Measurements from ENCODE around the gene CCDC81.

DNA sequence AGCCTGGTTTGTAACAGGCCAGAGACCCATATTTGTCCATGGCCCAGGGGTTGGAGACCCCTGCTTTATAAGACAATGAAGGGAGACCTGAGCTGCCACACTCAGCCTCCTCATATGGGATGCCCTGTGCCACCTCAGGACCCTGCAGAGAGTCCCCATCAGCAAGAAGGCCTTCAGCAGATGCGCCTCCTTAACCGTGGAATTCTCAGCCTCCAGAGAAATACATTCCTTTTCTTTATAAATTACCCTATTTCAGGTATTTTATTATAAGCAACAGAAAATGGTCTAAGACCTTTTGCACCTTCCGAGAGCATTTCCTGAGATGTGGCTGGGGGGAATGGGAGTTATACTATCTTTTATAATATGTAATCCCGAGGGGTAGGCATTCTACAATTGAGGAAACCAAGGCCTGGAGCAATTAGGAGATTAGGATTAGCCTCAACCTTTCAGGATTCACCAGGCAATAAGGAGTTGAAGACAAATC is 139.9 kb upstream of the TENM4 start:
- PRO-cap, 2 experiments: no peak in any of the 2 experiments

DNA sequence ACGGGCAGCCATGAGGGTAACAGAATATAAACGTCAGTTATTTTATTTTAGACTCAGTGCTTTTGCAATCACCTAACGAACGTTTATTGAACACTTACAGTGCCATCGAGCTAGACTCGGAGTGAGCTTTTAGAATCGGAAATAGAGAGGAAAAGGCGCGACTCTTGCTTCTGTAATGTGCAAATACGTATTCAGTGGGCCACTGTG is 317 bp downstream of the DDIAS start:
- PRO-cap, 2 experiments: no peak in any of the 2 experiments

DNA sequence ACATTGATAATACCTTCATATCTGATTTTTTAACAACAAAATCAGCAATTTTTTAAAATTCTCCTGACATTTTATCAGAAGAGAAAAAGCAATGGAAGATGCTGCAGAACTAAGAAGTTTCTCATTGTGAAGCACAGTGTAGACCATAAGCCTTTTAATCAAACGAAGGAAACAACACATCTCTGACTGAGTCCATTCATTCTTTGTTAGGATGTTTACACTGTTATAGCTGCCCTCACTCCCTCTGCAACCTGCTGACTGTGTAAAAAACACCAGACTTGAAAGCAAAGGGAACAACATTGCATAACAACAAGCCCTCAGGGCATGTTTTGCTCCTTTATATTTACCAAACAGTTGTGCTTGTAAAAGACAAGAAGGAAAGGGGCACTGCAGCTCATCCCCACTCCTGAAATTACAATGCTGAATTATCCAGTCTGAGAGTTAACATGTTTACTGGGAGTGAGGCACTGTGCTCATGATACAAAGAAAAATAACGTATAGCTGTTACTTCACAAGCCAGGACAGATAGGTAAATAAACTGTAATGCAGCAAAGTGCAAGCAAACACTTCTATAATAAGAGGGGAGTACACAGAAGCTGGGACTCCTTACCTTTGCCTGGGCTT is 46.4 kb downstream of the RAB30 start:
- PRO-cap, 2 experiments: peak in 1 of 2 experiments; most common plus-strand start position 275 of the sequence (in 1); most common minus-strand start position 126 of the sequence (in 1)

GRCh38 chr11:83072797-83073266 is 1.1 kb upstream of the RAB30 start:
- PRO-cap, 2 experiments: no peak in any of the 2 experiments

- PRO-cap, 2 experiments: no peak in any of the 2 experiments
Observed at GRCh38 chr11:83158654-83159351, 1.9 kb downstream of the PCF11 start.

DNA sequence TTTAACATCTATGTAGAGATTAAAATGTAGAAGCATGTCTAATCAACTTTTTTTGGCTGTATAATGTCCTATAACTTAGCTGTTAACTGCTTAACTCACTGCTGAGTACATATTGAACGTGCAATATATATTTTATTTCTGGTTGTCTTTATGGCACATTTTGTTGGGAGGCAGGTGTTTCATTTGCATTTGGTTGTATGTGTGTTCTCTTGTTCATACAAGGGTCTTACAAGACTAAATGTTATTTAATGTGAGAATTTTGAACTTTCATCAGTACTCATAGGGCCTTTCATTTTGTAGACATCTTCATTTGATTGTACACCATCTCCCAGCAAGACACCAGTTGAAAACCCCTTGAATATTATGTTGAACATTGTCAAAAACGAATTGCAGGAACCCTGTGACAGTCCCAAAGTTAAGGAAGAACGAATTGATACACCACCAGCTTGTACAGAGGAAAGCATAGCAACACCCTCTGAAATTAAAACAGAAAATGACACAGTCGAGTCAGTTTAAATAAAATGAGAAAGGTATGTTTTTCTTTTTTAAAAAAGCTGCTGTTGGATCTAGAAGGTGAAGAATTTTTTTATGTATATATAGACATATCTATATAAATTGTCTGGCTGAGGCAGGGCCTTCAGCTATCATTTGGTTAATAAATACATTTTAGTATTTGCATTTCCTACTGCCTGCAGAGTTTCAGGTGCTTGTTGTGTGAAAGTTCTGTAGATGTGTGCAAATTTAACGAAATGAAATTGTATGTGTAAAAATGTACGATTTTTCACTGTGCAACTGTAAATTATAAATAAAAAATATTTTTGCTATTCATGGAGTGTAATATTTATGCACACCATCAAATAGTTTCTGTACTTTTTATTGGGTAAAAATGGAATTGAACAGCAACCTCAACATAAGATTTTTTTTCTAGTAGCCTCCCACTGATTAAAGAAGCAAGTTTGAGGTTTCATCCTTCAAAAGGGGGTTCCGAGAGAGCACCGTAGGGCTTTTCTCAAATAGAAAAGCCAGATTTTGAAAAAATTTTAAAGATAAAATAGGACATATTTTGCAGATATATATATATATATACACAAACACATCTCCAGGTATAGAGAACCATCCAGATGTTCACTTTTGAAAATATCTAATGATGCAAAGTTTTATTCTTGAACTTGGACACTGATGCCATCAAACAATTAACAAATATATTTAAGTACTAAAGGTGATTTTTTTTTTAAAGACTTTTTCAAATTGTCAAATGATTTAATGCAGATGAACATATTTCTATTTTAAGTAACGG is 8.7 kb upstream of the ANKRD42 start:
- PRO-cap, 2 experiments: no peak in any of the 2 experiments

- PRO-cap, 2 experiments: no peak in any of the 2 experiments
Observed at GRCh38 chr11:83508674-83509327, 222.6 kb upstream of the CCDC90B start.

GRCh38 chr11:84091288-84091666 is 805.1 kb upstream of the CCDC90B start:
- PRO-cap, 2 experiments: no peak in any of the 2 experiments

DNA sequence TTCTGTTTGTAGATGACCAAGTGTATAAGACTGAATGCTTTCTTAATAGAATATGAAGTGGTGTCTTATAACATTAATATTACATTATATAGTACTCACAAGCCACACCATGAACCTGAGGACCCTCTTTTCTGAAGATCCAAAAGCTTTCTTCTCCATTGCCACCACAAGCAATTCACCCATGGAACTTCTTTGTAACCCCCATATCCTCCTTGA is 973.2 kb downstream of the DLG2 start:
- PRO-cap, 2 experiments: no peak in any of the 2 experiments

- PRO-cap, 2 experiments: no peak in any of the 2 experiments
Observed at GRCh38 chr11:84802532-84802733, 824.7 kb downstream of the DLG2 start.

DNA sequence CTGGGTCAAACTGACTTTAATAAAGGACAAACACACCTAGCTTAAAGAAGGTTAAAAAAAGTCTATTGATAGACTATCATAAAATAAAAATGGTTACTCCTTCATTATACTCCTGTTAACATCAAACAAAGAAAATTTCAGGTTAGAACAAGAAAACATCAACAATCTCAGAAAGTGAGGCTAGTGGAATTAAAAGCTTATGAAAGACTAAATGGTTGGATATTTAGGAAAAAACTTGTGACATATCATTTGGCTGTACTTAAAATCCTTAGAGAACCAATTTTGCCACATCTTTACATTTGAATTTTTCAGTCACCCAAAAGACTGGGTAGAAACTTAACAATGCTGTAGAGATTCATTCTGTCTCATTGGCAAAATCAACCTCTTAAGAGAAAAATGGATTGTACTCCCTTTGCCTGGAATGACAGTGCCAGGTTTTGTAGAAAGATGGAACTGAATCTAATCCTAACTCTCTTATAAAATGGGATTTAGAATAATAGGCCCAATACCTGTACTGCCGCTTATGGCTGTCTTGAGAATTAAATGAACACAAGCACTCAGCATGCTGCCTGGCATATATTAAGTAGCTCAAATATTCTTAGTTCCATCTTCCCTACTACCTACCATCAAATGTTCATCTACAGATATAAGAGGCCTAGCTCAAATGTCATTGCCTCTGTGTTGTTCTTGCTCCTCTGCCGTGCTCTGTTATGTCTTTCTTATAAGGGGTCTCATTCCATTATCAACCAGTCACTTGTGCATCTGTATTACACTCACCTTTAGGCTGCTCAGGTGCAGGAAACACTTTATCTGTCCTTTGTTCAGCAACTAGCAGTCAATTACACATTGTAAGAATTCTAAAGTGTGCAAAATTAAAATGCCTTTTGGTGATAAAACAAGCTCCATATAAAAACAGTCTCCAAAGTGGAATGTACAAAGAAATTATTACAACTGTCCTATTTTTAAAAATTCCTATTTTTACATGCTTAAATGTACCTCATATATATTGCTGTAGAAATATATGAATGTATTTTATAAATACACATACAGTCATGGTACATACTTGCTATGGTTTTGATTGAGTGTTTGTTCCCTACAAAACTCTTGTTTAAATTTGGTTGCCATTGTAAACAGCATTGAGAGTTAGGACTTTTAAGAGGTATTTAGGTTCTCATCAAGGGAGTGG is 104.5 kb downstream of the PICALM start:
- PRO-cap, 2 experiments: no peak in any of the 2 experiments

DNA sequence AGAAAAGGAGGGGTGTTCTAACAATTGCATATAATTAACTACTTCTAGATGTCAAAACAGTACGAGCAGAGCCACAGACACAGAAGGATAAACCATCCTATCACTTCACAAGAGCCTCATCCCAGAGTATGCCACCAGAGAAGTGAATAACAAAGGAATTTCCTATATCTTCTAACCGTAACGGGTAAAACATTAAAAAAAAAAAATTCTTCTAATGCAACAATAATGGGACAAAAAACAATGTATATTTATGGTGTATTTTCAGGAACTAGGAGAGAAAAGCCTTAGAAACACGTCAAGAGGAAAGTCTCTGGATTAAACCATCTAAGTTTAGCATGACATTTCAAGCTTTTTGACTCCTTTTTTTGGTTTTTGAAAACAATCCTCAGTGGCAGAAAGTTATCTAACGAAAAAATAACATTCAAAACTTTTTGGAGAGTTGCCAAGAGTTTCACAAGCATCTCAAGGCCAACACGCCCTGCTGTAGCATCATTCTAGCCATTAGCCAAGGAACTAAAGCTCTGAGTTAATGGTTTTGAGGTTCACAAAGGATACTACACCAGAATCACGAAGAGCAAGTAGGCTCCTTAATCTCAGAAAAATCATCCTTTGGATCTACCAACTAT is 94.9 kb downstream of the PICALM start:
- PRO-cap, 2 experiments: no peak in any of the 2 experiments

DNA sequence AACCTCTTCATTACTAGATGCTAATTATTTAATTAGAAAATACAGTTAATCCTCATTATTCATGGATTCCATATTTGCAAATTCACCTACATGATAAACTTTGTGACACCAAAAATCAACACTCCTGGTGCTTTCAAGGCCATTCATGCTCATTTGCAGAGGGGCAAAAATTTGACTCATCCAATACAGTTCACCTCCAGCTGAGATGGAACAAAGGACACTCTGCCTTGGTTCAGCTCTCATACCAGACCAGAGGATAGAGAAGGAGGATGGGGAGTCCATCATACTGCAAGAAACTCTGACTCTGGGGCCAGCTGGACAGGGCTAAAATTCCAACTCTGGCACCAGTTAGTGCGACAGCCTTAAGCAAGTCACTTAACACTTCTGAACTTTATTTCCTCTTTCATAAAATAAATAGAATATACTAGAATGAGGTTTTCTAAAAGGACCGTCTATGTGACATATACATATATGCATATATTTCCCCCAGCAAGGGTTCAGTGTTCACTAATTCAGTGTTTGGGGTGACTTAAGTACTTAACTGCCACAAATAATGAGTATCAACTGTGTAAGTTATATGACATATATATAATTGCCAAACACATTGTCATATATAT is 88.8 kb downstream of the PICALM start:
- PRO-cap, 2 experiments: no peak in any of the 2 experiments

GRCh38 chr11:86019757-86020514 is 48.9 kb downstream of the PICALM start:
- PRO-cap, 2 experiments: no peak in any of the 2 experiments

DNA sequence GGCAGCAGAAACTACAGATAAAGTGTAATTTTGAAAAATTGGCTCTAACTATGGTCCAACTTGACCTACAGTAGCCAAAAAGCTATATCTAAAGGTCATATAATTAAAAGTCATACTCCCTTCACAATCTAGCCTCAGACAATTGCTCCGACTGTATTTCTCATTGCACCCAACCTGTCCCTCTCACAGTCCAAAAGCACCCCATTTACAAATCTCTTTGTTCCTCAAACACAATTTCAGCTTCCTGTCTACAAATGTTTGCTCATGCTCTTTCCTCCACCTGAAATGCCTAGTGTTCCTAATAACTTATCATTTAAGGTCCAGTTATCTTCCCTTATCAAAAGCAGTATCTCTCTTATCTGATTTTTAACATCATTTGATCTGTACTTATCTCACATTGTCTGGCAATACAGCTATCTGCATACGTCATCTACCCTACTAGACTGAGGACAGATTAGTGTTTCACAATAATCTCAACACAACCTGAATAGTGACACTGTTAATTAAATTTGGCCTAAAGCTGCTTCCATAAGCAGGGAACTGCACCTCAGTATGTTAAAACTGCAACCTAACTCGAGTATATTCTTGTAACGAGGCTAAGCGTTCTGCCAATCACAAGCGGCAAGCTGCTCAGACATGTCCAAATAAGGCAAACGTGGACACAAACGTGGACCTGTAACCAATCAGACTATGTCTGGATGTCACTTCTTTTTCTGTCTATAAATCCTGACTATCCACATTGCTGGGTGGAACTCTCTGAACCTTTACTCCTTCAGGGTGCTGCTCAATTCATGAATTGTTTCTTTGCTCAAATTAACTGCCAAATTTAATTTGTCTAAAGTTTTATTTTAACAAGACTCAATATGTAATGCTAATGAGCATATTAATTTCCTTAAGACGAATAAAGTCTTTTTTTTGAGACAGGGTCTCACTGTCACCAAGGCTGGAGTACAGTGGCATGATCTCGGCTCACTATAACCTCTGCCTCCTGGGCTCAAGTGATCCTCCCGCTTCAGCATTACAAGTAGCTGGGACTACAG is 15.9 kb downstream of the PICALM start:
- PRO-cap, 2 experiments: no peak in any of the 2 experiments

- PRO-cap, 2 experiments: no peak in any of the 2 experiments
Observed at GRCh38 chr11:86058649-86059513, 10.0 kb downstream of the PICALM start.

- PRO-cap, 2 experiments: peak in 1 of 2 experiments; most common plus-strand start chr11:86063051 (in 1); most common minus-strand start chr11:86062763 (in 1)
Observed at GRCh38 chr11:86062532-86063425, 6.1 kb downstream of the PICALM start.

GRCh38 chr11:86374543-86375145 is at the start of gene CCDC81:
Gene CCDC81, plus strand, starts transcription at chr11:86374887.
- PRO-cap, 2 experiments: peak in 1 of 2 experiments; most common plus-strand start chr11:86374887 (in 1)

DNA sequence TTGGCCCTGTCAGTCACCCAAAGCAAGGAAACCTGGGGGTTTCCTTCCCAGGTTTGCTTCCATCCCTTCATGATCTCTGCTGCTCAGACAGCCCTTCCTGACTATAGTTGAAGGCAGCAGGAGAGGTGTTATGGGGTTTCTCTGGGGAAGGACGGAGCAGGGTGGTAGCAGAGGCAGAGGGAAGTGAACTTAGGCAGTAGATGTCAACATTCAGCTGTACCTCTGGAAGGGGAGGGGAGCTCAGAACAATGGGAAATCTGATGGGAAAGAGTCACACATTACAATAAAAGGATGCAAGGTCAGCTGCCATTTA is 81.8 kb downstream of the CCDC81 start:
- PRO-cap, 2 experiments: no peak in any of the 2 experiments

DNA sequence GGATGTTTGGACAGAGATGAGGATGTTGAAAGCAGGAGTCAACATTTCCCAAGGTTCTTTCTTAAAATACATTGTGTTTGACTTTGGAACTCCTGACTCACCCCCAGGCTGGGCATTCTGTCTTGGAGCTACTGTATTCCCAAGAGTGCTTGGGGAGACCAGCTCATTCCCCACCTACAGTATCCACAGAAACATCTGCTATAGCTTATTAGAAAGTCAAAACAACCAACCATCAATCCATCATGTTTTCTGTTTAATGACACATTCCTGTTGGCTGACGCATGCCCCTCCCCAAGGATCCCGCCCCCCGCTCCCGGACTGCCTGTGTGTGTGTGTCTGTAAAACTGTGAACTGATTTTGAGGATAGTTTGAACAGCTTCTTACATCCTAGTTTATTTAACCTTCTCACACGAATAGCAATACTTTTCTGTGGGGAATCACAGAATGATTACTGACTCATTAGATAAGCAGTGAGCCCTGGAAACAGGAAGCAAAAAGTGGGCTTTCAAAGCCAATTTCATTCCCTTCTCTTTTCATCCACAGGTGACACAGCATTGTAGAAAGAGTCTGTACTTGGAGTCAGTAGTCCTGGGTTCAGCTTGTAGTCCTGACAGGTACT is 109.6 kb downstream of the CCDC81 start:
- PRO-cap, 2 experiments: no peak in any of the 2 experiments